H7 (cell line): ENCODE results near the genes MGAT4C, EPYC and KERA.

DNA sequence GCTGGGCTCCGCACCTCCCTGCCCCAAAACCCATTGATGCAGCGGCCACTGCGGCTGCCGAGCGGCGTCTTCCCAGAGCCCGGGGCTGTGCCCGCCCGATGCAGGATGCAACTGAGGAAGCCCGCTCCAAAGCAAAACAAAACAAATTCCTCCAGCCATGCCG, 235 bp upstream of the SLC6A15 start:
- RAMPAGE, long total RNA = no peak

- RAMPAGE, long total RNA = no peak
Observed at GRCh38 chr12:84913116-84913825, 672 bp upstream of the SLC6A15 start.

- RAMPAGE, long total RNA = no peak
Observed at GRCh38 chr12:85278366-85278697, 1.7 kb upstream of the ALX1 start.

DNA sequence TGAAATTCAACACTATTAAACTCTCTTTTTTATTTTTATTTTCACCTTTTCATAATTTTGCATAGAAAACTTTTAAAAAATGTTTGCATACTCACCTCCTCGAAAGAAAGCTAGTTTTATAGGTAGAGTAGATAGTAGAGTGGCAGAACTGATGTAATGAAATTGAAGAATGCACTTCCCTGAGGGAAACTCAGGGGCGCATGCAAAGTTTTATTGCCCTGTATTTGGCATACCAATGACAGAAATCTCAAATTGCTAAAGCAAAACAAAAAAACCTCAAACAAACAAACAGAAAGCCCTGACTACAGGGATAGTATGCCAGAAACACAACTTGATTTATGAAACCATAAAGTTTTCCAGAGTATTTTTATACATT, 1.9 kb downstream of the RASSF9 start:
- RAMPAGE, long total RNA = no peak

- RAMPAGE, long total RNA = no peak
Observed at GRCh38 chr12:86256187-86256739, at the start of gene MGAT4C. Gene MGAT4C (minus strand): TSS chr12:86256391.

DNA sequence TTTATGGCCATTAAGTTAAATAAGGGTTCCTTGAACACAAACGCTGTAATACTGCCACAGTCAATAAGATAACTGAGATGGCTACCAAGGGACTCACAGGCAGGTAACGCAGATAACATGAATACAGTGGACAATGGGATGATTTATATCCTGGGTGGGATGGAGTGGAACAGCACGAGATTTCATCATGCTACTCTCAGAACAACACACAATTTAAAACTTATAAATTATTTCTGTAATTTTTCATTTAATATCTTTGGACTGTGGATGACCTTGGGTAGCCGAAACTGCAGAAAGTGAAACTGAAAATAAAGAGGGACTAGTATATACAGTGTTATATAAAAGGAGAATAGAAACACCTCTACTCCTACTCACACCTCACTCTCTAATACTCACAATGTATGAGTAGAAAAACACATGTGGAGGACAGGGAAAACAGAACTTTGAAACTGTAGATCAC, 367.3 kb downstream of the C12orf50 start:
- RAMPAGE, long total RNA = no peak

GRCh38 chr12:87815787-87816353, 213.3 kb downstream of the C12orf50 start:
- RAMPAGE, long total RNA = no peak

GRCh38 chr12:89351282-89352135, 792 bp downstream of the DUSP6 start:
- RAMPAGE, long total RNA = no peak

DNA sequence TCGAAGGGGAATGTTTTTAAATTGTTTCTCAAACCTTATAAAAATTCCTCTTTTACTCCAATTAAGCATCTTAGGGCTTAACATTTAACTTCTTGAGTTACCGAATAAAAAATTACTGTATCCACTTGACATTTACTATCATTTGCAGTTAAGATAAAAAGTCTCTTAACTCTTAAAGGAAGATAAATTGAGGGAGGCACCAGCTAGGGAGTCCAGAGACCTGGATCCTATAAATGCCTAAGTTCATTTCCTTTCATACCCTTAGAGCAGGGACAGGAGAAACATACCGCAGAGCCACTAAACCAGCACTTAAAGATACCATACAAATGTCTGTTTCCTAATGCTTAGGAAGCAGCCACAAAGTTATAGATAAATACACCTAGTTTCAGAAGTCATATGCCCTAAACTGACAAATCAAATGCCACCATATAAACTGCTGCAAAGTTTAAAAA, 71.4 kb downstream of the GALNT4 start:
- RAMPAGE, long total RNA = no peak

DNA sequence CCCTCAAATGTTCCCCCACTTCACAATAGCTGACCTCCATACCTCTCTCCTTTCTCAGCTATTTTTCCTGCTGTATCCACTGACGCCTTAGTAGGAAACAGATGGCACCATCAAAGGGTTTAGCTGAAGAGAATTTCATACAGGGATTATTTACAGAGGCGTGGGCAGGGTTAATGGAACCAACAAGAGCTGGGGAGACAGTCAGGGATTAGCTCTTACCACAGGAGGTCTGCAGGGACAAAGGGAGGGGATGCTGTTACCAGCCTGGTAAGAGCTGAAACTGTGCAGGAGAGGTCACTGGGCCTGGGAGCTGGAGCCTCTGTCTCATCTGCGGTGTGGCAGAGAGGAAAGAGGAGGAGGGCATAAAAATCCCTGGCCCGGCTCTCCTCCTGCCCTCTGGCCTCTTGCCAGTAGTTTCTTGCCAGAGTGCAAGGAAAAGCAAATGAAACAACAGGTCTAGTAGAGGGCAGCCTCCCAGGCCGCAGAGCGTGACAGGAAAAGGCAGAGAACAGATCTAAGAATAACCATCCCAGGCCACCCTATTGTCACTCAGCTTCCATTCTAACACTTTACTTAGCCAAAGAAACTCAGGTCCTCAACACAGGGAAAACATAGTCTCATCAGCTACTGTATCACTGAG, 18.9 kb upstream of the POC1B start:
- RAMPAGE, long total RNA = no peak

- RAMPAGE, long total RNA = no peak
Observed at GRCh38 chr12:89697581-89698086, 11.0 kb downstream of the ATP2B1 start.

GRCh38 chr12:89706892-89707404, 1.7 kb downstream of the ATP2B1 start:
- RAMPAGE, long total RNA = no peak

DNA sequence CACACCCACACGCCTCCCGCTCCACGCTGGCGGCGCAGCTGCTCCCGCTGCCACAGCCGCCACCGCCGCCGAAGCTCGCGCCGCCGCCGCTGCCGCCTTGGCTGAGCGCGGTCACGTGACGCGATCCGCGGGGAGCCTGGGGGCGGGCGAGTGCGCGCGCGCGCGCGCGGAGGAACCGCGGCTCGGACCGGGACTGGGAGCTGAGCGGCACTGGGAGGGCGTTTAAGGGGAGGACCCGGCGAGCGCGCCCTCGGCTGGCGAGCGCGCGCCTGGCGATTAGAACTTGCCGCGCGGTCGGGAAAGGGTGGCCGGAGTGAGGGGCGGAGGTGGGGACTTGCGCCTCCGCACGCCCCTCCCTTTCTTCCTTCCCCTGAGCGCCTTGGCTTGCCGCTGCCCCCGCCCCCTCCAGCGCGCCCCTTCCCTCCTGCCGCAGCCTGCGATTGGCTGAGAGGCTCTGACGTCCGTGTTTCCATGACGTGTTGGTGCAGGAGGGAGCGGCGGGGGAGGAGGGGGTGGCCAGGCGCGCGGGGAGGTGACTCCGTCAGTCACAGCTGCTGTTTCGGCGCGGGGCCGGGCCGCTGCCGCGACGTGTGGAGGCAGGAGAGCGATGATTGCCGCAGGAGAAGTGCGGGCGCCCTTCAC, 730 bp upstream of the ATP2B1 start:
- RAMPAGE, long total RNA = no peak

DNA sequence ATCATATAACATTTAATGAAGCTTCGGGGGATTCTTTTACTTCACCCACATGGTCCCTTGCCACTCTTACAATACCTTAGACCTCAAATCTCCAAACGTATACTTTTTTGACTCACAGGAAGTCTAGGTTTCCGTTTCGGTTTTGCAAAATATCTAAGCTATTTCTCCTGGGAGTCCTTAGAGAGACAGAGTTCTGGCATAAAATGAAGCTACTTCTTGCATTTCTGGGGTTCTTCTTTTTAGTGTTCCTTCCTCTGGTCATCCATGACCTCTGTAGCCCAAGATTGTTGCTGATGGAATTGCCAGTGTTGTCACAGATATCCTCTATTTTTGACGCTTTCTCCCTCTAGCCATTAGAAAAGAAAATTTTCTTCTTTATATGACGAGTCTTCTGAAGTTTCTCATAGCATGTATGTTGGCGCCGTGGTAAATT, 590.6 kb upstream of the ATP2B1 start:
- RAMPAGE, long total RNA = no peak

DNA sequence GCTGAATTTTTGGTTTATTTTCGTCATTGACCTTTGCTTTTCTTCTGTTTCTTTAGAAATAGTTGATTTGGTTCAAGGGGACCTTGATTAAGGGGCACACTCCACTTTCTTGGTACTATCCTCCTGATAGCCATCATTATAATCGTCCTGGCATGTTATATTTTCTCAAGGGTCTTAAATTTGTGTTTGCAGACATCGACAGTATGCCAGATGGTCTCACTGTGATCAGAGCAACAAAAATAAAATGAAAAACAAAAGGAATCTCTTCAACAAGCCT, 105.6 kb downstream of the CCER1 start:
- RAMPAGE, long total RNA = no peak

DNA sequence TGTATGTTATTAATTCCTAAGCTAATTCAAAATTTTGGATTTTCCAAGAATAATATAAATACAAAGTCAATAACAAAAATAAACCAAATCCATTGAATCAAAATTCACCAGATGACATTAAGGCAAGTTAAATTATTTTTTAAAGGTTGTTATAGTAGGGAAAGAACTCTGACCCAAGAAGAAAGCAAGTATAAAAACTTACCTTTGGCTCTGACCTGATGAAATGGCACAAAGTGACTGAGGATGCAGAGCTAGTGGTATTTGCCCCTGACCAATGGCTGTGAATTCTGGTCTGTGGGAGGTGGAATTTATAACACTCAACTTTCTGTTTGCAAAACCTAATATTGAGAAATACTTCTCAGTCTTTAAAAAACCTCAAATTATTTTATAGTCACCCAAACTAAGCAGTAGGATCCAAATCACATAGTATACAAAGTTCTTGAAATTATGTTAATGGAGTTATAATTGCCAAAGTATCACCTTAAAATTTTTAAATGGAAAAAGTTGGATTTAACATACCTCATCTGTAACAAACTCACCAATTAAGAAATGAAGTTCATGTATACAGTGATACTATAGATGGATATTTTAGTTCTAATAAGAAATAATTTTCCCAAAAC, at the start of gene EPYC:
Gene EPYC, minus strand, starts transcription at position 228 of the 620 bp plus-strand sequence.
- RAMPAGE, long total RNA = no peak

- RAMPAGE, long total RNA = no peak
Observed at GRCh38 chr12:91057719-91058304, at the start of gene KERA. Gene KERA (minus strand): TSS chr12:91058024.

DNA sequence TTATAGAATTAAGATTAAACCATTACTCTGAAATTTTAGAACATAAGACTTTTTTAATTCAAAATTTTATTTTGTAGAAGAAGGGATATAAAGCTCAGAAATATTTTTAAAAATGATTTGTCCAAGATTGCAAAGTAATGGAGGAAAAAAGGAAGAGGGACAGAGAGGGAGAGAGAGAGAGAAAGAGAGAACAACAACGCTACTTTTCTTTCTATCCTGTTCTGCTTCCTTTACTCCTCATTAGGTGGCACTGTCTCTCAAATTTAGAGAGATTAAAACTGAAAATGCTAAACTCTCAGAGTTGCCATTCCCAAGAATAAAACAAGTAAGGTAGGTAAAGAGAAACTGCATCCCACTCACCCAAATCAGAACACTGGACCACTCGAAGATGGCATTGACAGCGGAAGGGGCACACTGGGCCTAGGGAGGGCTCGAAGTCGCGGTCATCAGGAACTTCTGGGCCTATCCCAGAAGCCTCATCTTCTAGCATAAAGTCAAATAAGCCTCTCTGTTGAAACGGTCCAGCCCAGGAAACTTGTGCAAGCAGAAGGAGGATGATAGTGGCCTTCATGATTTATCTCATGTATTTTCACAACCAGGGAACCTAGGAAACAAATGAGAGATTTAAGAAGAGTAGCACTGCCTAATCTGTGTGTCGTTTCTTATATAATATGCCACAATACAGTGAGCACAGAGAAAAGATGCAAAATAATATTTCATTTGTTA, 4.5 kb downstream of the DCN start:
- RAMPAGE, long total RNA = no peak

DNA sequence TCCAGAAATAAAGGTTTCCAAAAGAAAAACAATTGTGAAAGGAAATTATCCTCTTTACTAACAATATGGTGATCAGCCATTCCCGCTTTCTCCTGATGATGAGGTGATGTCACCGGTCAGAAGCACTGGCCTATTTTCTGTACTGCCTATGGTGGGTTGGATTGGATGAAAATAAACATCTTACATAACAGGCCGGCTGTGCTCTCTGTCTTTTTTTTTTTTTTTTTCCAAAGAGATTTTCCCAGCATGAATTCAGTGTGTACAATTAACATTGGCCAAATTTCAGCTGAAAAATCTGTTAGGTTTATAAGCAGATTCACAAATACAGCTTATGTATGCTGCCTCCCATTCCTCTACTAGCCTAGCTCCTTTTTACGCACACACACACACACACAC, 396.2 kb upstream of the DCN start:
- RAMPAGE, long total RNA = no peak

DNA sequence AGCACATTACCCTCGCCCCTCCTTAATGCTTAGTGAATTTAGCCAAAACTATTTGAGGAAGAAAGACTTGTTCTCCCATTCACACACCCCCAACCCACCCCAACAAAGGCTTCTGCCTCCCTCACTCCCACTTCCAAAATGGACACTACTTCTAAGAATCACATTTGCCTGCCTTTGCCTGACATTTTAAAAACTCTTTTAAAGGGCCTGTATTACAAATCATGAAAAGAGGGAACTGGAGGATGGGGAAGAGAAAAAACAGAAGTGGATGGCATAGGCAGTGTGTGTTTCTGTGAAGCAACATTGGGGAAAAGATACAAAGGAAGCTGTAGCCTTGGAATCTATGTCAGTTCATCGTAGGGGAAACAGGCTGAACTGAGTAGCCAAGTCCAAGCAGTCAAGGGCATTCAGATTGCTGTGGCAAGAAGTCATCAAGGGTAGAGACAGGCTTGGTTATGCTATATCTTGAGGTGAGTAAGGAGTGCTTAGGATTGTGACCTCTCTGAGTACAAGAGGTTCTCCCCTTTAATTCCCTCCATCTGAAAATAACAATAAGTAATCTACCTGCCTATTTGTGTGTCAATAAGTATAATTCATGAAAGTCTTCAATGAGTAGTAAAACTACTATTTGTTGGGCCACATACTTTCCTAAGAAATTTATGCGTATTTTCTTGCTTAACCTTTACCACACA, 273.8 kb downstream of the BTG1 start:
- RAMPAGE, long total RNA = no peak